Fallopian tube (tissue), 1 donor: ENCODE data around the genes AMER3, CCDC74A and NCKAP5.

GRCh38 chr2:130352098-130352590, 3.7 kb upstream of the PTPN18 start:
- PRO-cap: bidirectional peak, plus-strand start at chr2:130352413, minus-strand start at chr2:130352328

GRCh38 chr2:130755171-130756190, at the start of gene AMER3:
TSS of gene AMER3 (plus strand) at chr2:130755540.
- PRO-cap: no peak

- PRO-cap: no peak
Observed at GRCh38 chr2:131051457-131052474, 41.5 kb downstream of the FAM168B start.

DNA sequence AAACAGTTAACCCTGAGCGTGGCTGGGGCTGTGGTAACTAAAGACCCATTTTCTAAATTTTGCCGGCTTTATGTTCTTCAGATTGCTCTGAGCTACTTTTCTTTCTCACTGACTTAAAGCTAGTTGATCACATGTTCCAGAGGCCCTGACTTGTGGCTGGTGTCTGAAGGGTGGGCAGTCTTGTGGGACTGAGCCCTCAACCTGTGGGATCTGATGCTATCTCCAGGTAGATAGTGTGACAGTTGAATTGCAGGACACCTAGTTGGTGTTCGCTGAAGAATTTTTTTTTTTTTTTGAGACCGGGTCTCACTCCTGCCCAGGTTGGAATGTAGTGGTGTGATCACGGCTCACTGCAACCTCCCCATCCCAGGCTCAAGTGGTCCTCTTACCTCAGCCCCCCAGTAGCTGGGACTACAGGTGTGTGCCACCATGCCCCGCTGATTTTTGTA, 7.7 kb downstream of the PLEKHB2 start:
- PRO-cap: no peak

DNA sequence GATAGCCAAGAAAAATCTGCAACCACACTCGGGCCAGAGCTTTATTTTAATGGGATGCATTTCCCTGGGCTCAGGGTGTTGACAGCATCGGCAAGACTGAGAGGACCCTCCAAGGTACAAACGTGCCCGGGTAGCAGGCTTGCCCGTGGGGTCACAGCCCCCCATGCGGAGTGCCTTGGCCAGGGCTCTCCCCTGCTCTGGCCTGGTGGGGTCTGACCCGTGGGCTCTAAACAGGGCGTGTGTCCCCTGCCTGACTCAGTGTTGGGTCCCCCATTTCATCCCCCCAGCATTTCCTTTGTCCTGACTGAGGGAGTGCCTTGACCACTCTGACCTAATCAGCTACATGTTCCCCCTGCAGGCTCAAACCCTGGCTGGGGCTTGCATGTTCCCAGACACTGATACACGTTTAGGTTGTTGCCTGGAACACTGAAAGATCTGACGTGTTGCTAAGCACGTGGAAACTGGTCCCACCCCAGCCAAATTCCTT, 7.2 kb downstream of the MZT2A start:
- PRO-cap: no peak

DNA sequence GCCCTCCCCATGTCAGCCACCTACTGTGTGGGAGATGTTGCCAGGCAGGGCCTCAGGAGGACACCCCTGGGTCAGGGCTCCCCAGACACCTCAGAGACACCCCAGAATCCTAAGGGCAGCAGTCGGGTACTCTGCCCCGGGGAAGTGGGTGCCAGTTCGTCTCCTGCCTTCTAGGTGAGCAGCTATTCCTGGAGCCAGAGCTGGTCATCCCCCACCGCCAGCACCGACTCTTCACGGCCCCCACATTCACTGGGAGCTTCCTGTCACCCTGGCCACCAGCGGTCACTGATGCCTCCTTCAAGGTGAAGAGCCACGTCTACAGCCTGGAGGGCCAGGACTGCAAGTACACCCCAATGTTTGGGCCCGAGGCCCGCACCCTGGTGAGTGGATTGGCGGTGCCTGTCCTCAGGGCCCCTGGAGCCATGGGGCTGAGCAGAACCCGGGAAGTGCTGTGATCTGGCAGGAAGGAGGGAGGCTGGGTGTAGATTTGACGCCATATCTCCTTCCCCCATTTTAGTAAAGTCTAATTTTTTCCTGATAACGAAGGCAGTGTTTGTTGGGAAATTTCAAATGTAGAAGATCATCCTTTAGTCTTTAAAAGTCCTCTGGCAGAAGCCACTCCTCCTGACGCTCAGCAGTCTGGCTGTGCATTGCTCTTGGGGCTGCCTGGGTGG, 9.2 kb upstream of the CCDC74A start:
- PRO-cap: no peak

DNA sequence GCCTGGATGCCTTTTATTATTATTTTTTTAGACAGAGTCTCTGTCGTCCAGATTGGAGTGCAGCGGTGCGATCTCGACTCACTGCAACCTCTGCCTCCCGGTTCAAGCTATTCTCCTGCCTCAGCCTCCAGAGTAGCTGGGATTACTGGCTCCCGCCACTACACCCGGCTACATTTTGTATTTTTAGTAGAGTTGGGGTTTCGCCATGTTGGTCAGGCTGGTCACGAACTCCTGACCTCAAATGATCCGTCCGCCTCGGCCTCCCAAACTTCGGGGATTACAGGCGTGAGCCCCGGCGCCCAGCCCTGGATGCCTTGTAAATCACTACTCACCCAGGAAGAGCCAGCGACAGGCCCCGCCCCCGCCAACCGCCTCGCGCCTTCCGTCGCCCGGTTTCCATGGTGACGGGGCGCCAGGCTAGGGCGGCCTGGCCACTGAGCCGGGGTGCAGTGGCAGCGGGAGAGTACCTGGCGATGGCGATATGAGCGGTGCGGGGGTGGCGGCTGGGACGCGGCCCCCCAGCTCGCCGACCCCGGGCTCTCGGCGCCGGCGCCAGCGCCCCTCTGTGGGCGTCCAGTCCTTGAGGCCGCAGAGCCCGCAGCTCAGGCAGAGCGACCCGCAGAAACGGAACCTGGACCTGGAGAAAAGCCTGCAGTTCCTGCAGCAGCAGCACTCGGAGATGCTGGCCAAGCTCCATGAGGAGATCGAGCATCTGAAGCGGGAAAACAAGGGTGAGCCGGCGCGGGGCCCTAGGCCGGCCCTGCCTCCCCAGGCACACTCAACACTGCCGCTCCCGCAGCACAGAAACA, at the start of gene CCDC74A:
CCDC74A (plus strand) TSS at position 399 of the 809 bp plus-strand sequence.
- PRO-cap: no peak

DNA sequence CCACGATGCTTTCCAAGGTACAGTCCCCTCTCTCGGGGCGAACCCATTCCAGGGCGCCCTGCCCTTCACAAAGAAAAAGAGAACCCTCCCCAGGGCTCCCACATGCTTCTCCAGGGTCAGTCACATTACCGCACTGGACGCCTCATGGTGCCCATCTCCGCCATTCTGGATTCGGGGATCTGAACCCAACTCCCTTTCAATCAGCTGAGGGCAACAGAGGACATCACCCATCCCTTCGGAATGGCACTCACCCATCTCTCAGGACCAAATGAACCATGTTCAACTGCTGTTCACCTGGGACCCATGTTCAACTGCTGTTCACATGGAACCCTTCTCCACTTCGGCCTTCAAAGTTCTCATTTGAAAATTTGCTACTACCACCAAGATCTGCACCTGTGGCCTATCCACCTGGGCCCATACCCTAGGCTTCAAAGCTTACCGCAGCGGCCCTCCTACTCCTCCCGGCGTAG, 119.0 kb upstream of the ANKRD30BL start:
- PRO-cap: unidirectional peak, minus-strand start at position 78 of the sequence

GRCh38 chr2:132352253-132353451, 64.0 kb upstream of the GPR39 start:
- PRO-cap: bidirectional peak, plus-strand start at chr2:132352692, minus-strand start at chr2:132352664

GRCh38 chr2:132645938-132646539, 24.0 kb downstream of the LYPD1 start:
- PRO-cap: no peak

DNA sequence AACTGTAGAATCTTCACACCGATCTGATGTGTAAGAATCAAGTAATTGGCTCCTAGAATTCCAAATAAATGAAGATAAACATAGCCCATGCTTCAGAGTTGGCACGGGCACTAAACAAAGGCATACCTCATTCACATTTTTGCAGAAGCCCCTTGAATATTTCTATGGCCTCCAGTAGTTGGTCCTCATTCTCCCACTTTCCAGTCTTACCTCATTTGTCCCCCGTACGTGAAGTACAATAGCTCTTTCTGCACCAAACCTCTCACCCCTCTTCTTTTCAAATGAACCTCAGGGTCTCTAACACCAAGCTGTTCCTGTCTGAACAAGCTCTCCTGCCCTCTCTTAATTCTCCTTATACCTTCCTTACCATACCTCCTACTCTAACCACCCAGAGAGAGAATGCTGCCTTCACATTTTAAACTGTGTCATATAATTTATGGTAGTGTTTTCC, 418.2 kb upstream of the LYPD1 start:
- PRO-cap: no peak

GRCh38 chr2:133265165-133266106, 302.8 kb downstream of the NCKAP5 start:
- PRO-cap: no peak

DNA sequence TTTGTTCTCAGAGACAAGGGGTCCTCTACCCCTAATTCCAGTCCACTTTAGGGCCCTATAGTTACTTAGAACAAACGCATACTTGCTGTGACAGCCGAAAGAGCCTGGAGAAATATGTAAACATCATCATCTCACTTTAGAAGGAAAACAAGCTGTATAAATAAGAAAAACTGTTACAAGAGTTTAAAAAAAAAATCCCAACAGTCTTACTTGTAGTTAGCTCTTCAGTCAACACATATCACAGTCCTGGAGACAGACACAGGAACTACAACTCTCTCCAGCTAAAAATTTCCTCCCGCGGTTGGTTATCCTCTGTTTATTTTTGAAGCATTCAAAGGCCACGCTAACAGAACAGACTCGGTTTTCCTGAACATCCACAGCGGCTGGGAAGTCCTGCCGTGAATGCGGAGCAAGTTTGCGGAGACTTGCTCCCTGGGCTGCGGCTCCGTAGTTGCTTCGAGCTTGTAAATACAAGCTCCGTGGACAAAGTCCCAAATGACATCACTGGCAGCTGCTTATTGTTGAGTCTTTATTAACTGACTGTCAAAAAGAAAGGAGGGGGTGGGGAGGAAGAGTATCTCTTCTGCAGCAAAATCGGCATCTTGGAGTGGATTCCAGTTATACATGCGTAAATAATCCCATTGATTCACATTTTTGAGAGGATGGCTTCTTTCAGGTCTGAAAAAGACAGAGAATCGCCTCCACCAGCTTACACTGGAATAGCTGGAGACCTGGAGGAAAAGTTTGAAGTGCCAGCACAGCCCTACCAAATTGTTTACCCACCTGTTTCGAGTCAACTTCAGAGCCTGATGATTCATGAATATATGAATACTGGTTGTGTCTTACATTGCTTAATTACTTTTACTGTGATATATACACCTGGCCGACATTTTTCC, at the start of gene NCKAP5:
NCKAP5 (minus strand) TSS at position 458 of the 896 bp plus-strand sequence.
- PRO-cap: unidirectional peak, minus-strand start at position 453 of the sequence

DNA sequence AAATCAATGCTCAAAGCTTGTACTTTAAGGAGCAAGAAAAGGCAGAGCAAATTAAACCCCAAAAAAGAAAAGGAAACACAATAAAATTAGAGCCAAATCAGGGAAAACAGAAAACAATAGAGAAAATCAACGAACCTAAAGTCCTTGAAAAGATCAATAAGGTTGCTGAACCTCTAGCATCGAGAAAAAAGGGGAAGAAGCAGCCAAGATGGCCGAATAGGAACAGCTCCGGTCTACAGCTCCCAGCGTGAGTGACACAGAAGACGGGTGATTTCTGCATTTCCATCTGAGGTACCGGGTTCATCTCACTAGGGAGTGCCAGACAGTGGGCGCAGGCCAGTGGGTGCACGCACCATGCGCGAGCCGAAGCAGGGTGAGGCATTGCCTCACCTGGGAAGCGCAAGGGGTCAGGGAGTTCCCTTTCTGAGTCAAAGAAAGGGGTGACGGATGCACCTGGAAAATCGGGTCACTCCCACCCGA, 342.1 kb upstream of the NCKAP5 start:
- PRO-cap: no peak

GRCh38 chr2:134118320-134118864, 135.5 kb upstream of the MGAT5 start:
- PRO-cap: no peak

- PRO-cap: no peak
Observed at GRCh38 chr2:134136938-134137935, 116.6 kb upstream of the MGAT5 start.

- PRO-cap: unidirectional peak, minus-strand start at chr2:134155844
Observed at GRCh38 chr2:134155568-134156078, 98.2 kb upstream of the MGAT5 start.

DNA sequence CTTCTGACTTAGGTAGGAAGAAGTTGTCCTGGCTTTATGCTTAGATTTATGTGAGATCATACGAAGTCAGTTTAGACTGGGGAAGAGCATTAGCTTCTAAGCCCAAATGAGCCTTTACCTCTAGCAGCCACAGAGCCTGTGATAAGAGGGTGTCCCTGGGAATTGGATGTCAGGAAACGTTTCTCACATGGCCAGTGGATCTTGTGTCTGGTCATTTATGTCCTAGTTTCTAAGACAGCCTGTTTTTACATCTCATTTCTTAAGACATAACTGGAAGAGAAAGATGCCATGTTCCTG, 79.9 kb upstream of the MGAT5 start:
- PRO-cap: no peak

DNA sequence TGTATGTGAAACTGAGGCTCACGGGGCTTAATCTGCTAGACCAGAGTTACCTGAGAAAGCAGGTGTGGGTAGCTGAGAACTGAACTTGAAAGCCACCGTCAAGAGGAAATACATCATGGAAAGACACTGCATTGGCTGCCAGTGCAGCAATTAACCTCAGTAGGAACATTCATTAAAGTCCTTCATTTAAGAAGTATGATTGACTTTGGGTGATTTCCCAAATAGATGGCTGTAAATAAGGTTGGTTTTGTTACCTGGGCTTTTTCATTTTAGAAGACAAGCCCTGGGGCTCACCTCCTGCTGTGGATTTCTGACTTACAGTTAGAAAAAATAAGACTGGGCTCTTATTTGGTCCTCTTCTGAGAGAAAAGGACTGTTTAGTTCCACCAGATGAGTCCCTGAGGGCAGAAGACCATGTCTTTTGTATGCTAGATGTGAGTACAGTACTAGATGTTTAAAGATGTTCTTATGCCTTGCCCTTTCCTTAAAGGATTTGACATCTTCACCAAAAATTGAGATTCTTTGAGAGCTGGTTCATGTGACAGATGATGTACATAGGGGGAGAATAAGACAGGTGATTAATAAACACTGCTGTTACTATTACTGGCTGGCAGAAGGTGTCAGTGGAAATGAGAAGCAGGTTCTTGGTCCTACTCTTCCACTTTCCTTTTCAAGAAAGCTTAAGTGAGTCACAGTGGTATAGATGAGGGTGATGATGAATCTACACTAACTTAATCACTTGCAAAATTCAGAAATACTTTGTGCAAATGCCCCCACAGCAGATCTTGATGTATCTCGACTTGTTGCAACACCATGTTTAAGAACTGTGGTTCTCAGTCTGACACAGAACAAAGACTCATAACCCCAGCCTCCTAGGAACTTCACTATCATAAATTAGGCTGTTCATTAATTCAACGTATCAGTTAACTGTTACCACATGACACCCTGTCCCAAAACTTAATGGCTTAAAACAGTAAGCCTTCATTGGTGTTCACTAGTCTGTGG, 36.2 kb upstream of the MGAT5 start:
- PRO-cap: no peak

DNA sequence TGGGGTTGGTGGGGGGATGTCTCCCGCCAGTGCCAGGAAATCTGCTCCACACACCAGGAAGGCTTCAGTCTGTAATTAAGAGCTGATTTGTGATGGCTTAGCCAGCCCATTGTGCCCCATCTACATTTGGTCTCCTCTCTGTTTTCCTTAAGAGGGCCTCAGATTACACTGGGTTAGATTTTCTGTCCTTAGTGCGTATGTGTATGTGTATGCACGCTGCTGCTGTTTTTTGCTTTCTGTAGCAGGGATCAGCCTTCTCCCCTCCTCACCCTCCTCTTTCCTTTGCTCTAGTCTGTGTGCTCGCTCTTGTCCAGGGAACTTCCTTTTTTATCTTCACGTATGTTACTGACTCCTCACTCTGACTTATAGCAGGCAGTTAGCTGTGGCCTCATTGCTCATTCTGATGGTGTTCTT, 33.4 kb upstream of the MGAT5 start:
- PRO-cap: no peak